Mesenchymal stem cell of Wharton's jelly (primary cell): Measurements from ENCODE around the genes NDUFB4 and PARP15.

GRCh38 chr3:119967788-119968304 lies 126.4 kb downstream of the GSK3B start:
- CAGE, long polyA plus RNA = no peak

DNA sequence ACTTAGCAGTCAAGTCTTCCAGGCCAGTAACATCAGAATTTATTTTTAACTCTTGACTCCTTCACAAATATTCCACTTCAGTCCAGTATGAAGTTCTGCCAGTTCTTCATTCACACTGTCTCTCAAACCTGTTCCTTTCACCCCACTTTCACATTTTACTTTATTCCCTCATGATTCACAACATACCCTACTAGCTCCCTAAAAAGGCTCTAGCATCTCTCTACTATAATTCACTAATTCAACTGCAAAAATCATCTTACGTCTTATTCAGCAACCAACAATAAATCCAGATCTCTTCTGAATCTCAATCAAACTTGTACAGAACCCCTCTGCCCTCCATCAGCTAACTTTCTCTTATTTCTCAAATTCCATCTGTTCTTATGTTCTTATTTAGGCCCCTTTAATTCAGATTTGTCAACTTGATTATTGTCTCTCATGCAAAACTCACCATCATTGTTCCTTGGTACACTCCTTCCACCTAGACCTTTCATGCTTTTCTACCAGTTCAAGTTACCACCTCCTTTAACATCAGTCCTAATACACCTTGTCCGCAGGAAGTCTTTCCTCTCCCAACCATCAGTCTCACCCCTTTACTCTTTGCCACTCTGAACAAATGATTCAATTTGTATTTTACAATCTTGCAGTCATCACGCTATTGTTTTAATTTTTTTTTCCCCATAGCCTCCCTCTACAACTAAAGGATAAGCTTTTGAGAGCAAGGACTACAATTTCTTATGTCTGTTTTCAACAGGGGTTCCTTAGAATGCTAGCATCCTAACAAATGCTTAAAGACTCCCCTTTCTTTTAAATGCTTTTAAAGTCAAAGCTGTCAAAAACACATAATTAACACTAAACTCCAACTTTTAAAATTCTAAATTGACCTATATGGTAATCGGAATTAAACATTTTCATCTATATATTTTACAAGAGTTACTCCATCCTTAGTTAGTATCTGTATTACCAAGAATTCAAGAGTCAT lies 3.5 kb downstream of the GSK3B start:
- CAGE, long polyA plus RNA = no peak

- CAGE, long polyA plus RNA = no peak
Measured at GRCh38 chr3:120417010-120417898, 33.5 kb downstream of the FSTL1 start.

GRCh38 chr3:120595728-120597132 lies at the start of gene NDUFB4:
Gene NDUFB4, plus strand, starts transcription at chr3:120596336.
- CAGE, long polyA plus RNA = no peak

DNA sequence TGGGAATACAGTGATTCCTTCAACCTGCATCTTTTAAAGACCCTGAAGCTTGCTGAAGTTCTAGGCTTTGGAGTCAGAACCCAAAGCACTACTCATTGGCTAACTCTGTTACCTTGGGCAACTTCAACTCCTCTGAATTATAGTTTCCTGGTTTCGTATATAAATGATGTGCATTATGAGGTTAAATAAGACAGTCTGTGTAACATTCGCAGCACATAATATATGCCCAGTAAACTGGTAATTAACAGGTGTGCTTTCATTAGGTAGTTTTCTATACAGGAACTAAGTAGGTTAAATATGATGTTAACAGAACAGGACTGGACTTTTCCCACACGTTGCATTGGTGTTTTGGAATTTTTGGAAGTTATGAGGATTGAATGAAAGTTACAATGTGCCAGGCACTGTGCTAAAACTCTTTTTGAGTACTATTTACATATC lies 1.0 kb downstream of the NDUFB4 start:
- CAGE, long polyA plus RNA = no peak

DNA sequence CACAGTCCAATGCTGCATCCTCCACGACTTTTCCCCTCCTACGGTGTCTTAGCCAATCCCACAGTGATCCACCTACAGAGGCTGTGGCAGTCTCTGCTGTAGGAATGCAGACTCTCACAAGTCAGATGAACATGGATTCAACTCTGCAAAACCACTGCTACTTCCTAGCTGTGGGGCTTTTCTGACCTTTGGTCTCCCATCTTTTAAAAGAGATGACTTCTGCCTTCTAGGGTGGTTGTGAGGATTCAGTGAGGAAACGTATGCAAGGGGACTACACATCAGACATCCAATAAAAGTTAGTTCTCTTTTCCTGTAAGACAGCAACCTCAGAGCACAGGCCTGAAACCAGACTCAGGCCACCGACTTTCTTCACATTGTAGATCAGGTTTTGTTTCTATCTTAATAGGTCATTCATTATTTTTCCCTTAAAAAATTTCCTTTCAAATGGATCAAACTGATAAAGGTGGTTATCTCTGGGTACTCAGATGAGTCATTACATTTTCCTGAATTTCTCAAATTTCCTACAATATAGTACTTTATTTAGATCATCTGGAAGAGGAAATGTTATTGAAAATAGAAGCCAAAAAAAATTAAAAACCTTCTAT lies 23.2 kb downstream of the ILDR1 start:
- CAGE, long polyA plus RNA = no peak

GRCh38 chr3:122003006-122003359 lies 19.1 kb downstream of the ILDR1 start:
- CAGE, long polyA plus RNA = no peak

- CAGE, long polyA plus RNA = no peak
Measured at GRCh38 chr3:122077974-122078988, 23.1 kb downstream of the CD86 start.

- CAGE, long polyA plus RNA = no peak
Measured at GRCh38 chr3:122233230-122234113, 50.0 kb downstream of the CASR start.

GRCh38 chr3:122443452-122444262 lies 27.8 kb upstream of the WDR5B start:
- CAGE, long polyA plus RNA = no peak

DNA sequence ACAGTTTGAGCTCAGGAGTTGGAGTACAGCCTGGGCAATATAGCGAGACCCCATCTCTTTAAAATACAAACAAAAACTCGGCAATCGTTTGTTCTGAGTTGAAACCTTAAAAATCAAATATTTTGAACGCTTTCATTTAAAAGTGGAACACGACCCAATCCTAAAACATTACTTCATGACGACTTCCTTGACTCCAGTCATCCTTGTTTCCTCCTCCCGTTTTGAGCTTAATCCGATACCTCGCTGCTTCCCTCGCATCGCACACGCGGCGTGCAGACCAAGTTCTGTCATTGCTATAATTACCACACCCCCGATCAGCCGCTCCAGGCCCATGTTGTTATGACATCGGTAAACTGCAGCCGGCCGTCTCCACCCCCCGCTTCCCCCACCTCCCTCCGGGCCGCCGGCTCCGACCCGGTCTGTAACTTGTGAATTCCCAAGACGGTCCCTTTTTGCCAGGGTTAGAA lies 864 bp downstream of the KPNA1 start:
- CAGE, long polyA plus RNA = no peak

DNA sequence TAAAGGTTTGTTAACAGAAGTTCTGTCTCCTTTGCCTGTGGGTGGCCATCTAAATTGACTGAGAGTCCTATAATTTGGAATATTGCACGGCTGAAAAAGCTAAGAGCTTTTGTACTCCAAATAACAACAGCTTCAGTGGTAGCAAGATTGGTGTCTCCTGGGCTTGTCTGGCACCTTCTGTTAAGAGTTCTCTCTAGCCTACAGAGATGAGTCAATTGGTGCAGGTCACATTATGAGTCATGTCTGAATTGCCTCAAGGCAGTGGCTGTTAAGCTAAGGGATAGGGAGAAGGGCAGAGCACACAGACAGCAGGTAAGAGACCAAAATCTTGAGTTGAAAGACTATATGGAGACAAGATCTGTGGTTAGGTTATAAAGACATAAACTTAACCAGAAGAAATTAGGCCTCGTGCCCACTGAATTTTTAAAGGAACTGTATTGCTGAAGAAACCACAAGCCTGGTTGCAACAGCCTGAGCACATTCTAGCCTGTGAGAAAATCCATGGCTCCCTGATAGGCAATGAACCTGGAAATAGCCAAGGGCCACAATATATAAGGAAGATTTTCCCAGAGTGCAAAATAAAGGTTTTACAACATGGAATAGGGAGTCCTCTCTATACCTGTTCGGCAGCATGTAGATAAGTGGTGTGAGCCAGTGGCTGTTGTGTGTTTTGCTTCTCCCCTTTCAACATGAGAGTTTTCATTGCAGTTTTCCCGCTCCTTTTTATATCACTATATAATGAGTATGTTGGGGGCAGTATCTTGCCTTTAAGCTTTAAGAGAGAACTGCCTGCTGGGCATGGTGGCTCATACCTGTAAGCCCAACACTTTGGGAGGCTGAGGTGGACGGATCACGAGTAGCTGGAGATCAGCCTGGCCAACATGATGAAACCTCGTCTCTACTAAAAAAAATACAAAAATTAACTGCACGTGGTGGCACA lies 19.3 kb upstream of the KPNA1 start:
- CAGE, long polyA plus RNA = no peak

DNA sequence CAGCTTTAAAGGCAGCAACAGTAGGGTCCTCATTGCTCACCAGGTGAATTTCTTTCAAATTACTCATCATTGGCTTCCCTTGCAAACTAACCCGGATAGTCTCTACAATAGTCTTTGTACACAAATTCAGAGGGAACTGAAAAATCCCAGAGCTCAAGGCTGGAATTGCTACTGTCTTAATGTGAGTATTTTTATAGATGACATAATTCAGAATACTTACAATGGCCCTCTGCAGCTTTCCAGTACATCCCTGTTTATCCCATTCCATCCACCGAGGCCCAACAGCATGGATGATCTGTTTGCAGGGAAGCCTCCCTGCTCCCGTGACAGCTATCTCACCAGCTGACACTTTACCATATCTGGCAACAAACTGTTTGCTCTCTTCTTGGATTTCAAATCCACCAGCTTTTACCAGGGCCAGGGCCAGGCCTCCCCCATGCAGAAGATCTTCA lies 8.7 kb downstream of the PARP9 start:
- CAGE, long polyA plus RNA = no peak

DNA sequence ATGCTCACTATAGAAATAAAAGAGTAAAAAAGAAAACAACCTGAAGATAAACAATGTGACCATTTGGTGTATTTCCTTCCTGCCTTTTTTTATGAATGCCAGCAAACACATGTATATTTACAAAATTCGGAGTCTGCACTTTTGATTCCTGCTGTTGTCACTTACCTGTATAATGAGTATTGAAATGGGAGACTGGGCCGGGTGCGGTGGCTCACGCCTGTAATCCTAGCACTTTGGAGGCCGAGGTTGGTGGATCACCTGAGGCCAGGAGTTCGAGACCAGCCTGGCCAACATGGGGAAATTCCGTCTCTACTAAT lies 856 bp downstream of the DTX3L start:
- CAGE, long polyA plus RNA = no peak

DNA sequence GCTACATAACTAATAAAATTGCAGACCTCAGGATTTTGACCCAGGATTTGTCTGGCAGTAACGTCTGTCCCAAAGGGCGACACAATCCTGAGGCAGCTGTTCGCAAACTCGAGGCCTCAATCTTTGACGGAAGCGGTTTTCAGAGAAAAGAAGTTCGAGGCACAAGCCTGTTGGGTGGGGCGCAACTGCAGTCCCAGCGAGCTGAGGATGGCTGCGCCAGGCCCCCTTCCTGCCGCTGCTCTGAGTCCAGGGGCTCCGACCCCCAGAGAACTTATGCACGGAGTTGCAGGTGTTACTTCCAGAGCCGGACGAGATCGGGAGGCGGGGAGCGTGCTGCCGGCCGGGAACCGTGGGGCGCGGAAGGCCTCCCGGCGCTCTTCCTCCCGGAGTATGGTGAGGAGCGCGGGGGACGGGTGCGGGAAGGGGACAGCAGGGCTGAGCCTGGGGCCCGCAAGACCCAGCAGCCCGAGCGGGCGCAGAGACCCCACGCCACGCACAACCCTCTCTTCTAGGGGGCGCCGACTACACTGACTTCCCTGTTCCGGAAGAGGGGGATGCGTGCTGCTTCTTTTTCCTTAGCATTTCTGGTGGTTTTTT lies at the start of gene PARP15:
TSS of gene PARP15 (plus strand) at position 190 of the 597 bp plus-strand sequence.
- CAGE, long polyA plus RNA = no peak

GRCh38 chr3:122679096-122679795 lies 1.4 kb upstream of the PARP14 start:
- CAGE, long polyA plus RNA = no peak

- CAGE, long polyA plus RNA = no peak
Measured at GRCh38 chr3:122681443-122682162, 964 bp downstream of the PARP14 start.

DNA sequence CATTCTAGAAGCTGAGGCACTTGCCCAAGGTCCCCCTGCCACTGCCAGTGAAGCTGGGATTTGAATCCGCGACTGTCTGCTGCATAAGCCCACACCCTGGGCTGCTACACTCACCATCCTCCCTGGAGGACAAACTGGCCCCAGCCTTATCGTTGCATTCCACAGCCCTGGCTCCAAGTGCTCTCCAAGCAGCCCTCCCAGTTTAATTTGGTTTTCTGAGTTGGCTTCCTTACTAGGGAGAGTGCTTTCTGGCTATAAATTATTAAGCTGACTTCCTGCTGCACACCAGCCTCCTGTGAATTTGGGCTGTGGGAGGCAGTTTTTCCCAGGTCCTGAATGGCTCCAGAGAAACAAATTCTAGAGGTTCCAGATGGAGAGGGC lies 69.9 kb downstream of the SEMA5B start:
- CAGE, long polyA plus RNA = no peak

- CAGE, long polyA plus RNA = no peak
Measured at GRCh38 chr3:123025787-123027141, 1.3 kb downstream of the SEMA5B start.

DNA sequence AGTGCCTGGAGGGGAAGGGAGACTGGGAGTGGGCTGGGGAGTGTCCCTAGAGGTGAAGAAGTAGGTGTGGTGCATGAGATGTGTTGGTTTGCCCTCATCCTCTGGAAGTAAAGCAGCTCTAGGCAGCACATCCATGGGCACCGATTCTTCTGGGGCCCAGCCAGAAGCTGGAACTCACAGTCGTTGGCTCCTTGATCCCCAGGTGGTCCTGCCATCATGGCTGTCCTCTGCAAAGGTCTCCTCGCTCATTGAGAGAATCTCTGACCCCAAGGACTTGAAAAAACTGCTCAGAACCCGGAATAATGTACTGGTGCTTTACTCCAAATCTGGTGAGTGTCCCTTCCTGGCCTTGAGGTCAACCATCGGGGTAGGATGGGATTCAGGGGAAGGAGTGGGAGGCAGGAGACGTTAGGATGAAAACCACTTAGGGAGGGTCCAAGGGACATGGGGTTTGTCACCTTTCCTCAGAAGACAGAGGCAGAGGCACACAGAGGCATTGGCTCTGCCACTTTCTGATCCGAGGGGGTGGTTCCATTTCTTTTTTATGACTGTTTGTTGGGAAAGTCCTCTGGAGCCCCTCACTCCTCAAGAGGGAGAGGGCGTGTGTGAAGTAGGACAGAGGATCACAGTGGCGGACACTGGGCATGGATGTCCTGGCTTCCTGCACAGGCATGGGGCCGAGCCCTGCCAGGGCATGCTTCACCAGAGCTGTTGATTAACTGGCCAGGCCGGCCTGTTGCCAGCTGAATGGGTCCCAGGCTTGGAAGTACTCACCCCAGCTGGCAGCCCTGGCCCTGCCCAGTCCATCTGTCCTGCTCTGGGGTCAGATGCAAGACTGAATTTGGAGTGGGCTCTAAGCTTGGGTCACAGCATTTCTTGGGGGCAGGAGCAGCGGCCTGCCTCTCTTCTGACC lies 22.4 kb downstream of the PDIA5 start:
- CAGE, long polyA plus RNA = no peak